ENCODE measurements around the gene SRFBP1.

DNA sequence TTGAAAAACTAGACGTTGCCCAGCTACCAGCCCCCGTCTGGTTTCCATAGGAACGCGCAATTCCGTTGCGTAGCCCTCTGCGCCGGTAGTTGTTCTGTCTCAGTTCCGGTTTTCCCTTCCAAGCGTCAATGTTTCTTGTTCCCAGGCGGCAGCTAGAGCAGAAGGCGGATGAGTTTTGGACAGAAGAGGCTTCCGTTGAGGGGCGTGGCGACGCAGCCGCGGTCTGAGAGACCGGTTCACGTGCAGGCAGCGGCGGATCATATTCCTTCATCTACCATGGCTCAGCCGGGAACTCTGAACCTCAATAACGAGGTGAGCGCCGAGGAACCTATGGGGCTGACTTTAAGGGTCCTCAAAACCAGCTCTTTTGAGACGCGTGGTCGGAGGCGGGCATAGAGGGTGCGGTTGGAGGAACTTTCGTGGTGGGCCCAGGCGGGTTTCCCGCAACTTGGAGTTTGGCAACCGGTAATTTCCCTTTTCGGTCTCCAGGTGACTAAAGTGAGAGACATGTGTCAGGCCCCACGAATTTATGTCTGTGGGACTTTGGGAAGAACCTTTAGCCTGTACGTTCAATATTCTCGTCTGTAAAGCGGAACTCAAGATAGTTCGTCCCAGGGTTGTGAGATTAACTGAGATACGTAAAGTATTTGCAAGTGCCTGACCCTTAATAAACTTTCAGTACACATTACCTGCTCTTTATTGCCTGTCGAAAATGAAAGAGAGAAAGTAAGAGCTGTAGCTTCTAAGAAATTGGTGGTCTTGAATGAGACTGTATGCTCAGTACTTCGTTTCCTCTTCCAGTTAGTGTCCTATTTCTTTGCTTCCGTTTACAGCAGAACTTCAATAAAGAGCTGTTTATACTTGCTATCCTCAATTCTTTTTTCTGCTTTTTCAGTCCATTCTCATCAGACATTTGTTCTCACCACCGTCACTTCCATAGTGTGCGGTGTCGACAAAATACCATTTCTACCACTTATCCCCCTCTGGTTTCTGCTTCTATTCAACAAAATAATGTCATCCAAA is at the start of gene SRFBP1:
SRFBP1 (plus strand) TSS at position 219 of the 1,023 bp plus-strand sequence.
- CAGE, long polyA plus RNA = no peak
- RRBS = 5% methylated on average over 6 of the region's 48 CpGs

DNA sequence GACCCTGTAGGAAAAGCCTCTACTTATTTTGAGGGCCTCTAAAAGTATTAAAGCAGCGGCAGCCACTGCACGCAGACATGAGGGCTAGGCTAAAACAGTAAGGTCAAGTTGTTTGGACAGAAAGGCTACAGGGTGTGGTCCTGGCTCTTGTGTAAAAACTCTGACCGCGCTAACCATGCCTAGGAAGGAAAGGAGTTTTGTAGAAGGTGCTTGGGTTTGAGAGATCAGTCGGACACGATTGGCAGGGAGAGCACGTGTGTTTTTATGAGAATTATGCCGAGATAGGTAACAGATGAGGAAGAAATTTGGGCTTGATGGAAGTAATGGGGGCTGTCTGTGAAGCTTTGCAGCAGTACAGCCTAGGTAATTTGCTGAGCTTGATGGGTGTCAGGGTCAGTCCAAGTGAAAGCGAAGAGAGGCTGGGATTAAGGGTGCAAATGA is 163.6 kb downstream of the SNCAIP start:
- CAGE, long polyA plus RNA = no peak
- RRBS = no CpG with 5 or more reads among the region's 9 CpGs

DNA sequence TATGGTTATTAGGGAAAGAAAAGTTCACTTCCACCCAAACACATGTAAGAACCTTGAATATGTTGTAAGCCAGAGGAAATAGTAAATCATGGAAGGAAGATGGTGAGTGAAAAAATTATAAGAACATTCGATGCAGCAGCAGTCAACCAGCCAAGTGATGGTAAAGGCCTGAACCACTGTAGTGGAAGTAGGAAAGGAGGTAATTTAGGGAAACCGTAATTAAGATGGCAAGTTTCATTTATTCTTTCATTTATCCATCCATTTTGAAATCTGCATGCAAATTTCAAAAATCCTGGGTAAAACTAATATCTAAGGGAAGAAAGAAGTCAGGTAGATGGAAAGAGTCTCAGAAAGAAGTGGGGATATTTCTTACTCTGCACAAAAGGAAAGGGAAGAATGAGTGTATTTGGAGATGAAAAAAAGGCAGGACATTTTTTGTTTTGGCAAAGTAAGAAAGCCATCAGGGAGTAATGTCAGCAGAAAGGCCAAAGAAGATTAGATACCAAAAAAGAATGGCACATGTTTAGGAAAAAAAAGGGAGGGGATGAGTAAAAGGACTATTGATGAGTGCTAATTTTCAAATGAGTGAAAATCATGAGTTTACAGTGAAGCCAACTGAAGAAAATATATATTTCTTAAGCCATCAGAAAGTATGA is 8.9 kb upstream of the SNX24 start:
- CAGE, long polyA plus RNA = no peak
- RRBS = no CpG with 5 or more reads among the region's 2 CpGs

GRCh38 chr5:122846207-122846656 is 819 bp downstream of the SNX24 start:
- CAGE, long polyA plus RNA = no peak
- RRBS = no CpG with 5 or more reads among the region's 2 CpGs

GRCh38 chr5:123032678-123033340 is 3.7 kb downstream of the PPIC start:
- CAGE, long polyA plus RNA = no peak
- RRBS = no CpG with 5 or more reads among the region's 3 CpGs

GRCh38 chr5:123036937-123037431 is 459 bp upstream of the PPIC start:
- CAGE, long polyA plus RNA = no peak
- RRBS = under 1% methylated on average over 11 of the region's 29 CpGs

- CAGE, long polyA plus RNA = no peak
- RRBS = no CpG with 5 or more reads among the region's 1 CpG
Observed at GRCh38 chr5:123429123-123429509, 5.9 kb upstream of the CEP120 start.

GRCh38 chr5:123511592-123511809 is 476 bp upstream of the CSNK1G3 start:
- CAGE, long polyA plus RNA = no peak
- RRBS = no CpG with 5 or more reads among the region's 4 CpGs

GRCh38 chr5:123545334-123546020 is 33.5 kb downstream of the CSNK1G3 start:
- CAGE, long polyA plus RNA = no peak
- RRBS = no CpG with 5 or more reads among the region's 8 CpGs

DNA sequence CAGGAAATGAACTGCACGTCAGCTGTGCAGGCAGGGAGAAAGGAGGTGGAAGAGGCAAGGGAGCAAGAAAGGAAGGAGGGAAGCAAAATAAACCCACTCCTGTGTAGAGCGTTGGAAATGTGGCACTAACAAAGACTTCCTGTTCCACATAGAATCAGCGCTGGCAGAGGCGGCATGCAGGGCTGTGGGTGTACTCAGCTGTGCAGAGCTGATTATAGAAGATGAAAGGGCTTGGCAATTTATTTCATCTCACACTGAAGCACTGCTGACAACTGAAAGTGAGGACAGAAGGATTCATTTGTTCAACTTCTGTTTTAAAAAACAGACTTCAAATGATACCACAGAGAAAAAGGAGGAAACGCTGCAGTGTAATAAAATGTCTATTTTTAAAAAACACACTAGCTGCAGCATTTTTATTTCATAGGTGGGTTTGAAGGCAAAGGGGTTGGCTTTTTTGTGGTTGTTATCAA is 583.6 kb downstream of the ZNF608 start:
- CAGE, long polyA plus RNA = no peak
- RRBS = no CpG with 5 or more reads among the region's 5 CpGs

- CAGE, long polyA plus RNA = no peak
- RRBS = no CpG with 5 or more reads among the region's 6 CpGs
Observed at GRCh38 chr5:124402059-124402695, 344.3 kb downstream of the ZNF608 start.

DNA sequence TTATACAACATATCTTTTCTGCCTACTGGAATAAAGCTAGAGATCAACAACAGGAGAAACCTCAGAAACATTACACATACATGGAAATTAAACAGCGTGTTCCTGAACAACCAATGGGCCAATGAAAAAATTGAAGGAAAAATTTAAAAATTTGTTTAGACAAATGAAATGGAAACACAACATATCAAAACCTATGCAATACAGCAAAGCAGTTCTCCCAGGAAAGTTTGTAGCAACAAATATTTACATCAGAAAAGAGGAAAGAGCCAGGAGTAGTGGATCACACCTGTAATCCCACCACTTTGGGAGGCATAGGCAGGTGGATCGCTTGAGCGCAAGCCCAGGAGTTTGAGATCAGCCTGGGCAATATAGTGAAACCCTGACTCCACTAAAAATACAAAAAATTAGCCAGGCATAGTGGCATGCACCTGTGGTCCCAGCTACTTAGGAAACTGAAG is 316.4 kb downstream of the ZNF608 start:
- CAGE, long polyA plus RNA = no peak
- RRBS = no CpG with 5 or more reads among the region's 3 CpGs

GRCh38 chr5:124605364-124605822 is 141.0 kb downstream of the ZNF608 start:
- CAGE, long polyA plus RNA = no peak
- RRBS = no CpG with 5 or more reads among the region's 7 CpGs

- CAGE, long polyA plus RNA = no peak
- RRBS = no CpG with 5 or more reads among the region's 5 CpGs
Observed at GRCh38 chr5:124743531-124743933, 2.9 kb downstream of the ZNF608 start.

GRCh38 chr5:124806299-124806934 is 60.0 kb upstream of the ZNF608 start:
- CAGE, long polyA plus RNA = no peak
- RRBS = no CpG with 5 or more reads among the region's 10 CpGs

DNA sequence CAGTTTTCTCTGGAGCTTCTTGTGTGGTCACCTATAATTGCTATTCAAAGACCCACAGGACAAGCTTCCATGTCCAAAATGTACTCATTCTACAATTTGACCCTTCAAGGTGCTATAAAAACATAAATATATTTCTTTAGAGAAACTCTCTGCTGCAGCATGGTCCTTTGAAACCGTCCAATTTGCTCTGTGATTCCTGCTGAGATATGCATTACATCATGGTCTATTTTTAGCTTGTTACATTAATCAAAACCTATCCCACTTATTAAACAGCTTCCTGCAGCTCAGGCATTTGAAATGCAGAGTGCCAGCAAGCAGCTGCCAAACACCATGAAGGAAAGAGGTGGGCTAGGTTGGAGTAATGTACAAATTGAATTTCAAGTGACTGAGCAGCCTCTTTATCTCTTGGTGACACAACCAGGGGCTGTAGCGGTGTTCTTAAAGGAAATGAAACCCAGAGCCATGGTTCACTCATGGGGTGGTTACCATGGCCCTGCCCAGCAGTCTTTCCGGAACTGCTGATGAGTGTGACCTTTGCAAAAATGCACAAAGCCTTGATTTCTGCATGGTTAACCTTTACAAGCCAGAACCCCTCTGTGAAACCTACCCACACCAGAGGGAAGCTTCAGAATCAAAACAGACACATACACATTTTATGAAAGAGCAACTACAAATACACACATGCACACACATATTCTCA is 155.7 kb upstream of the ZNF608 start:
- CAGE, long polyA plus RNA = no peak
- RRBS = no CpG with 5 or more reads among the region's 3 CpGs

GRCh38 chr5:125093741-125094195 is 347.3 kb upstream of the ZNF608 start:
- CAGE, long polyA plus RNA = no peak
- RRBS = no CpG with 5 or more reads among the region's 4 CpGs

DNA sequence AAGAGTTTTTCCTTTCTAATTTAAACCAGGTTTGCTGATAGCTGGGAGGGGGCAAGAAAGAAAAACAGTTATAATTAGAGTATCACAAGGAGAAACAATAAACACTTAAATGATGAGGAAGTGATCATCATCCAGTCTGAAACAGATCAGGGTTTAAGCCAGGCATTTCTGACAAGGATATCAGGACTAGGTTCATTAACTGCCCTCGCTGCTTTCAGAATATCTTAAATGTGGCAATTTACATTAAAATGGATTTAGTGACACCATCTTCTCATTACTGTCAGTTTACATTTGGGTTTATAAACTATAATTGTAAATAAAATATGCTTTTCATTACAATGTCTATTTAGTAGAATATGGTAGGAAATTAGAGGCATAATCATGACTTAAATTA is 511.2 kb upstream of the ZNF608 start:
- CAGE, long polyA plus RNA = no peak
- RRBS = no CpG with 5 or more reads among the region's 1 CpG

DNA sequence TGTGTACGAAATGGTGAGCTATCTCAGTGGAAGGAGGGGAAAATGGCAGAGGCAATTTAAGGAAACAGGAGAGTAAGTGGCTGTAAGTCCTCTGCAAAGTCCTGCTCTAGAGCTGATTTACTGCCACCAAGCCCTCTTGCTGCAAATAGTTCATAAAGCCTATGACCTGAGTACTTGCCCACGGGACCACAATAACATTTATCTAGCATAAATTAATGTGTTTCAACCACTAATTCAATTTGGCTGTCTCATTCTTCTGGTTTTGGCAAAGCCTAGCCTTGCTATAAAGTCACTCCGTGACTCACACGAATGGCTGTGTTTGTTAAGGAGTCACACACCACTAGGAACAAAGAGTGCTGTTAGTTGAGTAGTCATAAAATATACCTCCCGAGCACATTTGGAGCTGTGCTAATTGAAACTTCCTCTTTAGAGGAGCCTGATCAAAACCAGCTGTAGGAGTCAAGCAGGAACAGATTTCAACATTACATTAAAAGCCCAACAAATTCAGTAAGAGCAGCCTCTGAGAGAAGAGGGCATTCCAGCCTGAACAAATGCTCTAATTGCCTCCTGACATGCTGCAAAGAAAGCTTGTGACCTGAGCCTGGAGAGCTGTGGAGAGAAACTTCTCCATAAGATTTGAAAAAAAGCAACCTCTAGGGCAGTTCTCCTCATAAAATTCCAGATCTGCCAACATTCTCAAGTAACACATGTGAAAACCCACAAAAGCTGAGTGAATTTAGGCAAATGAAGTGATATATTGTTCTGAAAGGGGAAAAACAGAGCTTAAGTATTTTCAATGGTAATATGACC is 738.8 kb upstream of the ZNF608 start:
- CAGE, long polyA plus RNA = no peak
- RRBS = no CpG with 5 or more reads among the region's 5 CpGs

GRCh38 chr5:125575914-125576749 is 829.7 kb upstream of the ZNF608 start:
- CAGE, long polyA plus RNA = no peak
- RRBS = no CpG with 5 or more reads among the region's 7 CpGs

Data from osteoblast (primary cell).